SK-N-DZ (cell line): ENCODE measurements around a stretch of chr19.

DNA sequence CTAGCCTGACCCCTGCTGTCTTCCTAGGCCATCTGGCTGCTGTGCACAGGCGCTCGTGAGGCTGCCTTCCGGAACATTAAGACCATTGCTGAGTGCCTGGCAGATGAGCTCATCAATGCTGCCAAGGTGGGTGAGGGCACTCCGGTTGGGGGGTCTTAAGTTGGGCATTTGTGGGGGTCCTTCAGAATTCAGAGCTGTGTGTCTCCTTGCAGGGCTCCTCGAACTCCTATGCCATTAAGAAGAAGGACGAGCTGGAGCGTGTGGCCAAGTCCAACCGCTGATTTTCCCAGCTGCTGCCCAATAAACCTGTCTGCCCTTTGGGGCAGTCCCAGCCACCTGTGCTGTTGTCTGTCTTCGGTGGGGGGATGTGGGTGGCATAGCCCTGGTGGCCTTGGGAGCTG lies 986 bp upstream of the RNF225 start:
RAMPAGE:
- cytosol, long total RNA, result no peak
- nucleus, long total RNA, result no peak

DNA sequence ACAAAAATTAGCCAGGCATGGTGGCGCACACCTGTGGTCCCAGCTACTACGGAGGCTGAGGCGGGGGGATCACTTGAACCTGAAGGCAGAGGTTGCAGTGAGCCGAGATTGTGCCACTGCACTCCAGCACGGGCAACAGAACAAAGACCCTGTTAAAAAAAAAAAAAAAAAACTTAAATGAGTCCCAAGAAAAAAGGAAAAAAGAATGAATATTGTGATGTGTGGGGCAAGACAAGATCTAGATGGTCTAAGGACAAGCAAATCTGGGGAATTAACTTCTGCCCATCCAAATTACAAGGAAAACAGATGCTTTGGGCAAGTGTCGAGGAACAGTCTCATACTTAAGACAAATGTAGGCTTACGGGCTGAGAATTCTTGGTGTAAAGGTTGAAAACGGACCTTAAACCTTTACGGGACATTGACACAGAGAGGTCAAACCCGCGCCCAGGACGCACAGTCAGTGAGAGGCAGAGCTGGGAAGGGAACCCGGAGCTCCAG lies 655 bp upstream of the ZNF324 start:
RAMPAGE:
- cytosol, long total RNA, result no peak
- nucleus, long total RNA, result no peak

GRCh38 chr19:58470784-58471273 lies 3.9 kb downstream of the ZNF324 start:
RAMPAGE:
- cytosol, long total RNA, result no peak
- nucleus, long total RNA, result no peak